Foreskin keratinocyte (primary cell): ENCODE measurements around the gene RBM44.

- RAMPAGE, total RNA, result no peak
Measured at GRCh38 chr2:237601420-237602317, 11.1 kb upstream of the RAB17 start.

DNA sequence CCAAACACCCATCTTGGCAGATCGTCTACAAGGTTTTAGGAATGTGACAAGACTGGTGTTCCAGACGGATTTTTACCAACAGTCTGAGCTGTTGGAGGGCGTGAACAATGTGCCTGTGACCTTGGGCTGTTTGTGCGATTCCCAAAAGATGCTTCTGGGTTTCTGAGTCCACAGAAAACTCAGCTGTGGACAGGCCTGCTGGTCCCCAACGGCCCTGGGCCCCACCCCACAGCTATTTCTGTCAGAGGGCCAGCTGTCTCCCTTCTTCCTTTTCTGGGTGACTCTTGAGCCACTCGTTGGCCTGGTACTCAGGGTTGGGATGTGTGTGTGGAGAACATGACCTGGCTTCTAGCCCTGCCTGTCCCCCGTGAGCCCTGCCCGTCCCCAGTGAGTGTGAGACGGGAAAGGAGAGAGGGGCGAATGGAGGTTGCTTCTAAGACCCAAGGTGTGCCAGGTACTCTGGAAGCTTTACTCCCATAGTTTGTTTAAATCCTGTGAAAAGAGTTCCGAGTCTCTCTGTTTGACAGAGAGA is 5.9 kb downstream of the LRRFIP1 start:
- RAMPAGE, total RNA, result no peak

DNA sequence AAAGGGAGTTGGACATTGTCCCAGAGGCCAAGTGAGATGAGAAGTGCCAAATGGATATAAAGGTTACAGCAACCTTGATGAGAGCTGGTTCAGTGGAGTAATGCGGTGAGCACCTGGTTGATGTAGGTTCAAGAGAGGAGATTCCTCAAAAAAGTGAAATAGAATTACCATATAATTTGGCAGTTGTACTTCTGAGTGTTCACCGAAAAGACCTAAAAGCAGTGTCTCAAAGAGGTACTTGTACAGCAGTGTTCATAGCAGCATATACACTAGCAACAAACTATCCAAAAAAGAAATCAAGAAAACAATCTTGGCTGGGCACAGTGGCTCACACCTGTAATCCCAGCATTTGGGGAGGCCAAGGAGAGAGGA is 25.0 kb downstream of the LRRFIP1 start:
- RAMPAGE, total RNA, result no peak

DNA sequence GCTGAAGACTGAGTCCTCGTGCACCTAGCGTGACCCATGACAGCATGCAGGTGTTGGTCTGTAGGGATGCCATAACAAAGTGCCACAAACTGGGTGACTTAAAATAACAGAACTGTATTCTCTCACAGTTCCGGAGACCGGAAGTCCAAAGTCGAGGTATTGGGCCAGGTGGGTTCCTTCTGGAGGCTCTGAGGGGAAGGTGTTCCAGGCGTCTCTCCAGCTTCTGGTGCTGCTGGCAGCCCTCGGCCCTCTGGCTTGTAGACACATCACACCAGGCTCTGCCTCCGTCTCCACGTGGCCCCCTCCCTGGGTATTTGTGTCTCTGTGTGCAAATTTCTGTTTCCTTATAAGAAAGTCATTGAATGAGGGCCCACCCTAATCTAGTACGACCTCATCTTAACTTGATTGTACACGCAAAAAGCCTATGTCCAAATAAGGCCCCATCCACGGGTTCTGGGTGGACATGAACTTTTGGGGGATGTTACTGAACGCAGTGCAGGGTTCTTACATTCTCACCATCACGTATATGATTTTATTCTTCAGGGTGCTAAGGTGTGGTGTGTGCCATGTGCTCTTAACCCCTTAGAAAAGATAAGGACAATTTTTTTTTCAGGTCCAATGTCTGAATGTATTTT is 34.6 kb downstream of the LRRFIP1 start:
- RAMPAGE, total RNA, result no peak

- RAMPAGE, total RNA, result no peak
Measured at GRCh38 chr2:237682895-237683577, 55.6 kb downstream of the LRRFIP1 start.

GRCh38 chr2:237690853-237691987 is 63.8 kb downstream of the LRRFIP1 start:
- RAMPAGE, total RNA, result no peak

- RAMPAGE, total RNA, result no peak
Measured at GRCh38 chr2:237724225-237724674, 74.3 kb upstream of the RBM44 start.

GRCh38 chr2:237733834-237734560 is 64.6 kb upstream of the RBM44 start:
- RAMPAGE, total RNA, result no peak

GRCh38 chr2:237747218-237747963 is 51.2 kb upstream of the RBM44 start:
- RAMPAGE, total RNA, result no peak

- RAMPAGE, total RNA, result no peak
Measured at GRCh38 chr2:237755415-237756075, 43.0 kb upstream of the RBM44 start.

DNA sequence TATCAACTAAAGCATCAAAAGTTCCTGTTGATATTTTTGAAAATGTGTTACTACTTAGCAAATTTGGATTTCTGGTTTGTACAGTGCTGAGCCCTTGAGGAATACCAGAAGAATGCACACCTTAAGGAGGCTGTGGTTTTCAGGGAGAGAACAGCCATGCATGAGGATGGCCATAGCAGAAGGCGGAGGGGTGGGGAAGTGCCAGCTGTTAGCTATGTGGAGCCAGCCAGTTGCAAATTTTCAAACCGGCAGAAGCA is 16.5 kb upstream of the RBM44 start:
- RAMPAGE, total RNA, result no peak

DNA sequence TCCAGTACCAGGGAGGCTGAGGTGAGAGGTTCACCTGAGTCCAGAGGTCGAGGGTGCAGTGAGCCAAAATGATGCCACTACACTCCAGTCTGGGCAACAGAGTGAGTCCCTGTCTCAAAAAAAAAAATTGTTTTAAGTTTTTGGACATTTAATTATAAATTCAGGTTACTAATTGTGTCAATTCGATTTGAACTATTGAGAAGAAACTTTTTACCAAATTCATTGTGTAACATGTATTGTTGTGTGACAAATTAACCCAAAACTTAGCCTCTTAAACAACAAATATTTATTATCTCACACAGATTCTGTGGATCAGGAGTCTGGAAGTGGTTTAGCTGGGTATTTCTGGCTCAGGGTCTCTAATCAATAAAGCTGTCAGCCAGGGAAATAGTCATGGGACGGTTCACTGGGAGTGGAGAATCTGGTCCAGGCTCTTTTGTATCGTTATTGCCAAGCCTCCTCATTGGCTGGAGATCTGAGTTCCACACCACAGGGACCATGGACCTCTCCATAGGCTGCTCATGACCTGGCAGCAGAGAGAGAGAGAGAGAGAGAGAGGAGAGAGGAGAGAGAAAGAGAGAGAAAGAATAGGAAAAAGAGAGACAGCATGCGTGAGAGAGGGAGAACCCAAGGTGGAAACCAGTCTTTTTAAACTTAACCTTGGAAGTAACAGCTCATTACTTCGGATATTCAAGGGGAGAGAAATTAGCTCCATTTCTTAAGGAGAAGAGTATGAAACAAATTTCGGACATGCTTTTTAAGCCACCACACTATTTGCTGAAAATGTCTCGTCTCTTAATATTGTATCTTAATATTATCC is 9.1 kb upstream of the RBM44 start:
- RAMPAGE, total RNA, result no peak

DNA sequence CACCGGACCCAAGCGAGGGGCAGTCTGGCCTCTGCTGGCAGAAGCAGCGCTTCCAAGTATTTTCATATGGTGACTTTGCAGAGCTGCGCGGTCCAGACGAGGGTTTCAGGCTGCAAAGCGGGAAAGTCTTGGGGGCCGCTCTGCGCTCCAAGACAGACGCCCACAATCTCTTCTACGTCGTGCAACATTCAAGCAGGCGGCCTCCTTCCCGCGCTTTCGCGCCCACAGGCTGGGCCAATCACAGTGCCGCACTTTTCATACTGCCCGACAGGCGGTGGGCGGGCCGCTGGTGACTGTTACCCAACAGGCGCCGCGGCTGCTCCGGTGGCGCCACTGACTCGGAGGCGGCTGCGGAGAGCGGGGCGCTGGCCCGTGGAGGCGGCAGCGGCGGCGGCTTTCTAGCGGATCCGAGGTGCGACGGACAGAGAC is at the start of gene RBM44:
Gene RBM44 (plus strand): TSS at position 330 of the 429 bp plus-strand sequence.
- RAMPAGE, total RNA, result no peak

DNA sequence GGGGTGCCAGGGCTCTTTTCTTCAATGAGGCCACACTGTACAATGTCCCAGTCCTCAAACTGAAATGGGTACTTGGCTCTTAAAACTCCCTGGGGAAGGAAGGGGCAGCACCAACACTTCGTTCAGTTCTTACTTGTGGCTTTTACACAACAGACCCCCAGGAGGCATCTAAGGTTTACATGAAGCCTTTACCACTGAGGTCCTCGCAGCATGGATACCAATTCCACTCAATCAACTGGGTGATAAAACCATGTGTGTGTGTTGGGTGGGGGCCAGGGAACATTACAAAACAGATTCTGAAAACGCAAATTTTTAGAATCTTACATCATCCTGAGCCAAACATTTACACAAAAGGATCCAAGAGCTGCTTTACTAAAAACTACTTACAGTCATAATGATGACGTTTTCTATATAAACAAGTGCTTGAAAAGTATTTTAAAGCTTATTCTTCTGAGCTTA is 10.5 kb downstream of the ERFE start:
- RAMPAGE, total RNA, result no peak

DNA sequence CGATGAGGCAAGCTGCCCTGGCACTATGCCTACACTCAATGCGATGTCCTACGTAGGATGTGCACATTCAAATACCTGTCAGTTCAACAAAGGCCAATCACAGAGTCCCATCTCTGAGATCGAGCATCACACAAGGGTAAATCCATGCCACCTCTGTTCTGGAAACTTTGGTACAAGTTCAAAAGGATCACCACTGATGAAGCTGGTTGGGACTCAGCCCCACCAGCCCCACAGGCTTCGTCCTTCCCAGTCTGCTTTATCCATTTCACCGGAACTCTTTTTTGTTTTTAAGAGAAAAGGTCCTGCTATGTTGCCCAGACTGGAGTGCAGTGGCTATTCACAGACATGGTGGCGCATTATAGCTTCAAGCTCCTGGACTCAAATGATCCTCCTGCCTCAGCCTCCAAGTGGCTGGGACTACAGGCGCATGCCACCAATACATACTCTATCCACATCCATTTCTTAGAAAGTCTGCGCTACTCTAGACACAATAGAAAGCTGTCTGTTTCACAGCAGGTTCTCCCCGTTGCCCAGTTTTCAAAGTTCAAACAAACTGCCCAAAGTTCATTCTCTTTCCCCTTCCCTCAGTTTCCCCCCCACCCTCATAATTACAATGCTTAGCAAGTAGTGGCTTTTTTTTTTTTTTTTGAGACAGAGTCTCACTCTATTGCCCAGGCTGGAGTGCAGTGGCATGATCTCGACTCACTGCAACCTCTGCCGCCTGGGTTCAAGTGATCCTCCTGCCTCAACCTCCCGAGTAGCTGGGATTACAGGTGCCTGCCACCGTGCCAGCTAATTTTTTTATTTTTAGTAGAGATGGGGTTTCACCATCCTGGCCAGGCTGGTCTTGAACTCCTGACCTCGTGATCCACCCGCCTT is 17.0 kb downstream of the ERFE start:
- RAMPAGE, total RNA, result no peak

DNA sequence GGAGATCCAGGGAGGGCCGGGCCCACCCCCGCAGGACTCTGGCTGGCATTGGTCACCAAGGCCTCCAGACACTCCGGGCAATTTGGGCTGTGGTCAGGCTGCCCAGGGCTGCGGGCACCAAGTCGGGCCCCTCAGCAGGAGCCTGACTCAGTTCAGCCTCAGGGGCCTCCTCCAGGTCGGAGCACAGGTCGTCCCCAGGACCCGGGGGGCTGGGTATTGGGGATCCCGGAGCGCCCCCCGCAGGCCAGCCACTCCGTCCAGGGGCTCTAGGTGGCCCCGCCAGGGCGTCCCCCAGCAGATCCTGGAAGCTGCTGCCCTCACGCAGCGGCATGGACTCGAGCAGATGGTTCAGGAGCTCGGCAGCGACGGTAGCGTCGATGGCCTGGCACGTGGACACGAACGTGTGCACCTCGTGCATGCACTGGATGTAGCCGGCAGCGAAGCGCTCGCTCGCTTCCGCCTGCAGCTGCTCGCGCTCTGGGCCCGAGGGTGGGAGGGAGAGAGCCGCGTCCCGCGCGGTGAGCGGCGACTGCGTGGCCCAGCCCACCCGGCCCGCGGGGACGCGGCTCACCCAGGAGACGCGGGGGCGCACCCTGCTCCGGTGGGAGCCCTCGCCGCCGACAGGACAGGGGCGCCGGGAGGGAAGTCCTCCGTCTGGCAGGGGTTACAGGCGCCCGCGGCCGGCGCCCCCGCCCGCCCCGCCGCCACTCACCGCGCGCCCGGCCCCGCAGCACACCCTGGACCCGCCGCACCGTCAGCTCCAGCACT is 879 bp downstream of the HES6 start:
- RAMPAGE, total RNA, result no peak

- RAMPAGE, total RNA, result no peak
Measured at GRCh38 chr2:238245956-238246577, 6.2 kb upstream of the HES6 start.

- RAMPAGE, total RNA, result no peak
Measured at GRCh38 chr2:238249981-238250753, 10.3 kb upstream of the HES6 start.

GRCh38 chr2:238258070-238258787 is 18.4 kb upstream of the HES6 start:
- RAMPAGE, total RNA, result no peak

- RAMPAGE, total RNA, result no peak
Measured at GRCh38 chr2:238286265-238286519, 2.2 kb downstream of the PER2 start.